Glomerular endothelial cell (primary cell): ENCODE data around the genes BRD4, AKAP8L and OR10H2.

DNA sequence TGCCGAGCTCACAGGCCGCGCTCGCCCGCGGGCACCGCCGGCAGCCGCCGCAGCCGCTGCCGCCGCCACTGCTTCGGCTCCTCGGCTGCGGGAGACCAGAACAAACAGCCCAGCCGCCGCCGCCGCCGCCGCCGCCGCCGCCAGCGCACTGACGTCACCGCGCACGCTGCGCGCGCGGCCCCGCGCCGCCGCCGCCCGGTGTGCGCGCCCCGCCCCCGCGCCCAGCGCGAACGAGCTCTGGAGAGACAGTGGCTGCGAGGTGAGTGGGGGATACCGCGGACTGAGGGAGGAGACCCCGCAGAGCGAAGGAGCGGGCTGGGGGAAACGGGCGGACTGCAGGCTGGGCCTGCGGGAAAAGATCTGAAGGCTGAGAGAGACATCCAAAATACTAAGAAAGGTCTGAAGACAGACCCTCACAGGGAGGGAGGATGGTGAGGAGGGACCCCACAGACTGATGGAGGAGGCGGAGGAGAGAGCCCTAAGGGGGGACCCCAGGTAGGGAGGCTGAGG, at the start of gene BRD4:
Gene BRD4 (minus strand): TSS at position 150 of the 510 bp plus-strand sequence.
- RAMPAGE, long total RNA = no peak

- RAMPAGE, long total RNA = no peak
Measured at GRCh38 chr19:15368176-15368513, 11.4 kb downstream of the AKAP8 start.

- RAMPAGE, long total RNA = no peak
Measured at GRCh38 chr19:15368514-15369387, 10.8 kb downstream of the AKAP8 start.

- RAMPAGE, long total RNA = start-site peak on the minus strand at chr19:15418969-15418992, 102 and 169 reads in 2 replicates
Measured at GRCh38 chr19:15418643-15419451, at the start of gene AKAP8L. AKAP8L (minus strand) TSS chr19:15418988.

- RAMPAGE, long total RNA = no peak
Measured at GRCh38 chr19:15727815-15728081, at the start of gene OR10H2. OR10H2 (plus strand) TSS chr19:15728024.

GRCh38 chr19:15732399-15732901, 4.6 kb downstream of the OR10H2 start:
- RAMPAGE, long total RNA = no peak

GRCh38 chr19:15760198-15760517, 22.4 kb downstream of the OR10H3 start:
- RAMPAGE, long total RNA = no peak

- RAMPAGE, long total RNA = no peak
Measured at GRCh38 chr19:15835663-15836599, 20.5 kb upstream of the OR10H1 start.

DNA sequence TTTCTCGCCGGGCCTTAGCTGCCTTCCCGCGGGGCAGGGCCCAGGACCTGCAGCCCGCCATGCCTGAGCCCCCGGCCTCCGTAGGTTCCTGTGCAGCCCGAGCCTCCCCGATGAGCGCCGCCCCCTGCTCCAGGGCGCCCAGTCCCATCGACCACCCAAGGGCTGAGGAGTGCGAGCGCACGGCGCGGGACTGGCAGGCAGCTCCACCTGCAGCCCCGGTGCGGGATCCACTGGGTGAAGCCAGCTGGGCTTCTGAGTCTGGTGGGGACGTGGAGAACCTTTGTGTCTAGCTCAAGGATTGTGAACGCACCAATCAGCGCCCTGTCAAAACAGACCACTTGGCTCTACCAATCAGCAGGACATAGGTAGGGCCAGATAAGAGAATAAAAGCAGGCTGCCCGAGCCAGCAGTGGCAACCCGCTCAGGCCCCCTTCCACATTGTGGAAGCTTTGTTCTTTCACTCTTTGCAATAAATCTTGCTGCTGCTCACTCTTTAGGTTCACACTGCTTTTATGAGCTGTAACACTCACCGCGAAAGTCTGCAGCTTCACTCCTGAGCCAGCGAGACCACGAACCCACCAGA, 2.1 kb upstream of the CYP4F2 start:
- RAMPAGE, long total RNA = no peak

DNA sequence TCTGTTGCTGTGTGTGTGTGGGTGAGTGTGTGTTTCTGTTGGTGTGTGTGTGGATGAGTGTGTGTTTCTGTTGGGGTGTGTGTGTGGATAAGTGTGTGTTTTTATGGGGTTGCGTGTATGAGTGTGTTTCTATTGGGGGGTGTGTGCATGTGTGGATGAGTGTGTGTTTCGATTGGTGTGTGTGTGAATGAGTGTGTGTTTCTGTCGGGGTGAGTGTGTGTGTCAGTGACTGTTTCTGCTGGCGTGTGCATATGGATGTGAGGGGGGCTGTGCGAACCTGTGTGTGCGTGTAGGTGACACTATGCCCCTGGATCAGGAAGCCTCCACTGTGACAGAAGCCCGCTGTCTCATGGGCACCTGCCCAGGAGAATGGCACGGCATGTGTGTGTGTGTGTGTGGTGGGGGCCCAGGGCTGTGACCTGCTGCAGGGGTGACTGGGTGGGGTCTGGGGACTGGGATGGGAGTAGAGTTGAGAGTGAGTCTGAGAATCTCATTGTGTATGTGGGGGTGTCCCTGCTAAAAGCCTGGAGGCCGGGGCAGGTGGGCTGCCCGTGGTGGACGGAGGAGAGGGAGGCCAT, 6.6 kb upstream of the TPM4 start:
- RAMPAGE, long total RNA = no peak

- RAMPAGE, long total RNA = no peak
Measured at GRCh38 chr19:16072058-16072650, 4.1 kb upstream of the TPM4 start.

- RAMPAGE, long total RNA = no peak
Measured at GRCh38 chr19:16199929-16200653, 2.4 kb downstream of the AP1M1 start.

DNA sequence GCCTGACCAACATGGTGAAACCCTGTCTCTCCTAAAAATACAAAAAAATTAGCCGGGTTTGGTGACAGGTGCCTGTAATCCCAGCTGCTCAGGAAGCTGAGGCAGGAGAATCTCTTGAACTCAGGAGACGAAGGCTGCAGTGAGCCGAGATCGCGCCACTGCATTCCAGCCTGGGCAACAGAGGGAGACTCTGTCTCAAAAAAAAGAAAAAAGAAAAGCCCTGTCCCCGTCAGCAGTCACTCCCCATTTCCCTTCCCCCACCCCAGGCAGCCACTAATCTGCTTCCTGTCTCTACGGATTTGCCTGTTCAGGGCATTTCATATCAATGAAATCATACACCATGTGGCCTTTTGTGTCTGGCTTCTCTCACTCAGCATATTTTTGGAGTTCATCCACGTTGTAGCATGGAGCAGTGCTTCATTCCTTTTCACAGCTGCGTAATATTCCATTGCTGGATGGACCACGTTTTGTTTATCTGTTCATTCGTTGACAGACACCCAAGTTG, 36.2 kb upstream of the KLF2 start:
- RAMPAGE, long total RNA = no peak

DNA sequence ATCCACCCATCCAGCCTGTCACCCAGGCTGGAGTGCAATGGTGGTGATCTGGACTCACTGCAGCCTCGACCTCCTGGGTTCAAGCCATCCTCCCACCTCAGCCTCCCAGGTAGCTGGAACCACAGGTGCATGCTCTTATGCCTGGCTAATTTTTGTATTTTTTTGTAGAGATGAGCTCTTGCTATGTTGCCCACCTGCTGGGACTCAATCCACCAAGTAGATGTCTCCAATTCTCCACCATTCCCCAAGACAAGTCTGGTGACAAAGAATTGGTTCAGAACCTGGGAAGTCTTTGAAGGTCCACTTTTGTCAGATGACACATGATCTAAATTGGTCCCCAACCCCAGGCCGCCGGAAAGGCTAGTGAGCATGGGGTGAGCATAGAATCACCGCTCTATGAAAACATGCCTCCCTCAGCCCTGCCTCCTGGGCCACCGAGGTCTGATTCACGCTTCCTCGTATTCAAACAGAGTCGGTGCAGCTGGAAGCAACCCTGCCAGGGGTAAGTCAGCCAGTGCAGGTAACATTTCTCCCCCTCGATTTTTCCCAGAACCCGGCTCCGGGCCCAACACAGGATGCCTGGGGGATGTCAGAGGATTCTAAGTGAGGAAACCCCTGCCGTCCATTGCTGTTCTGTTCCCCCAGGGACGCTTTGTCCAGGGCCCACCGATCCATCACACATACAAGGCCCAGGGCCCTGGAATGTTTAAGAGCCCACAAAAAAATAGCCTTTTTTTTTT, 34.0 kb upstream of the KLF2 start:
- RAMPAGE, long total RNA = no peak

- RAMPAGE, long total RNA = no peak
Measured at GRCh38 chr19:16367159-16367918, 42.7 kb downstream of the KLF2 start.

- RAMPAGE, long total RNA = no peak
Measured at GRCh38 chr19:16371142-16372416, 47.0 kb downstream of the KLF2 start.

DNA sequence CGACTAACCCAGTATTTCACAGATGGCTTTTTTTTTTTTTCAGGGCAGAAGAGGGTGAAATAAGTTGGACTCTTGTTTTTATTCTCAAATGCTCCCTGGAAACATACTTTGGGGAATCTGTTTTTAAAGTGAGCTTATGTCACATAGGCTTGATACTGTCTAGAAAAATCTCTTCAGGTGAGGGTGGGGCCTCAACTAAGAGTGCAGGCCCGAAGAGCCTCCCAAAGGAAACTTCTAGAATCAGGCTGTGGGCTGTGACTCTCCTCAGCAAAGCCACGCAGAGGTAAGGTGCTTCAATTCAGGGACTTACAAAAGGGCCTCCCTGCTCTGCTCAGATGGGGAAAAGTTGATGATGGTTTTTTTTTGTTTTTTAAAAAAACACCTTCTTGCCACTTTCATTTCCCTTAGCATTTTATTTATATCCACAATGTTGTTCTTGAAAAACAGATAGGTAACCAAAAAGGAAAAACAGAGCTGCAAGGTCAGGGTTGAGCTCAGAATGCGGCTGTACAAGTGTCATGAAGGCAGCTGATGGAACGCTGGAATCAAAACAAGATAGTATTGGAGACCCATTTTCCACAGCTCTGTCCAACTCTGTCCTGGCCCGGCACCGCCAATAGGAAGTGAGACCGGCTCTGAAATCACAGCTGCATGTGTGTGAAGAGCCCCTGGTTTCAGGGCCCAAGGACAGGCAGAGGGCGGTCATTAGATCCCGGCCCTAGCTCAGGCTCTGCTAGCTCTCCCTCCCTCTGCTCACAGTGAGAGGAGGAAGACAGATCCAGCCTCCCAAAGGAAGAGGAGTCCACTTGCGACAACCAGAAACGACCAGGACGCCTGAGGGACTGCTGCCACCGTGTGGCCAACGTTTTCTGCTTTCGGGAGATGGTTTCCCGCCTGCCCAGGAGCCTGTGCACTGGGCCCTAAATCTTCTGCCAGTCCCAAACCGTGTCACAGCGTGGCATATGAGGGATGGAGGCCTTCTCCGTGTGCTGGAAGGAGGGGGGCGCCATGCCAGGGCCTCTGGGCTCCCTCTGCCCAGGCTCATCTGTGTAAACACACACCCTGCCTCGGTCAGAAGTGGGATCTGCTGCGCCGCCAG, 58.3 kb downstream of the KLF2 start:
- RAMPAGE, long total RNA = no peak

GRCh38 chr19:16462805-16463174, 9.0 kb downstream of the EPS15L1 start:
- RAMPAGE, long total RNA = no peak

DNA sequence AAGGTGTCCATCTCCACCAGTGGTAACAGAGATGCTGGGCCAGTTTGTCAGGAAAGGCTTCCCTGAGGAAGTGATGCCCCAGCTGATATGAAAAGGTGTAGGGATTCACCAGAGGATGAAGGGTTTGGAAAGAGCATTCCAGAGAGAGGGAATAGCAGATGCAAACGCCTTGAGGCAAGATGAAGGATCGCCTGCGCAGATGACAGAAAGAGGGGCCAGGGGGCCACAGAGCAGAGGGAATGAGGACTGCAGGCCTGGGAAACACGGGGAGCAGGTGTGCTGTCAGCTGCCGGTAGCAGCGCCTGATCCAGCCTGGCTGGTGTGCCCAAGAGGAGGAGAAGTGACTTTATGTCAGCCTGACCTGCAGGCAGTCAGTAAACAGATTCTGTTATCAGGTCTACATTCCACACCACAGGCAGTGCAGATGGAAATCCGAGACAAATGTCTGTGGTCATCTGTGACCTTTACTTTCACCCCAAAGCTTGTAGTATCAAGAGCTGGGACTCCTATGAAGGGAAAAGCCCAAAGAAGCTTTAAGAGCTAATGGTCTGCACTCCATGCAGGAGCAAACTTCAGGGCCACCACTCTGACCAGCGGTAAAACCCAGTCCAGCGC, 7.9 kb downstream of the EPS15L1 start:
- RAMPAGE, long total RNA = no peak

DNA sequence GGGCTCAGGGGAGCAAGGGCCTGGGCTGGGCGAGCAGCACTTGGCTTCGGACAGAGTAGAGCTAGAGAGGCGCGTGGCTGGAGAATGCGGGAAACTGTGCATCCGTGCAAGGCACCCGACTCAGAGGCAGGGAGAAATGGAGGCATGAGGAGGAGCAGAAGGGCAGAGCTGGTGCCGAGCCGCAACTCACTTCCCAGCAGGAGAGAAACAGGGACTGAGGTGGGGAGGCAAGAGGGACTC, 10.8 kb downstream of the CHERP start:
- RAMPAGE, long total RNA = no peak